Jejunum (tissue), 1 donor: ENCODE results near the genes HMGCS1 and PARP8.

GRCh38 chr5:43068691-43069030 is 28.5 kb upstream of the ANXA2R start:
- PRO-cap, result no peak

DNA sequence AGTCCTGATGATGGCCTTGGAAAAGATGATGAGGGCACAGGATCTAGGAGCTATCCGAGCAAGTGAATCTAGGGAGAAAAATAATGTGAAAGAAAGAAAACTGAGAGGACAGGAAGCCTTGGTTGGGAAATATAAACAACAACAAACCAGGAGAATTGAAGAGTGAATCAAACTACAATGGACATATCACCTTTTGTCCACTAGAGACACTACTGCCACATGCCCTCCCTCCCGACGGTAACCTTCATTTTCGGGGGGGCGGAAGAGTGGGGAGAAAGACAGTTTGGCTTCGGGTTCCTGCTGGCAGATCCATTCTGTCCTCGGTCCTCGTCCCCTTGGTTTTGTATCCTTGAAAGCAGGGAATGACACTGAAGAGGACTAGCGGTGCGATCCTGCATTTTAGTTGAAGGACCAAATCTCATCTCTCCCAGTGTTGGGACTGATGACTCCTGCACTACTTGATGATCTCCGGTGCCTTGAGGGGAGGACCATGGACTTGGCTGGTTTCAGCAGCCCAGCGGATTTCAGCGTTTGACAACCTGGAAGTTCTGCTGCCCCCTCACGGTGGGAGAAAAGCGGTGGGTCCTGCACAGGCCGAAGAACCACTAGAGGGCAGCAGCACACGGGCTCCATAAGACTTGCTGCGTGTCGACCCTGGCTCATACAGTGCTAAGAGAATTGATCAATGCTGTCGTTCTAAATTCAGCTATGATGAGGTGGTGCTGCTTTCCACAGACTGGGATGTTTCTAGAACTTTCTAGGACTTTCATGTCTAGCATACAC is 15.2 kb upstream of the ZNF131 start:
- PRO-cap, result no peak

DNA sequence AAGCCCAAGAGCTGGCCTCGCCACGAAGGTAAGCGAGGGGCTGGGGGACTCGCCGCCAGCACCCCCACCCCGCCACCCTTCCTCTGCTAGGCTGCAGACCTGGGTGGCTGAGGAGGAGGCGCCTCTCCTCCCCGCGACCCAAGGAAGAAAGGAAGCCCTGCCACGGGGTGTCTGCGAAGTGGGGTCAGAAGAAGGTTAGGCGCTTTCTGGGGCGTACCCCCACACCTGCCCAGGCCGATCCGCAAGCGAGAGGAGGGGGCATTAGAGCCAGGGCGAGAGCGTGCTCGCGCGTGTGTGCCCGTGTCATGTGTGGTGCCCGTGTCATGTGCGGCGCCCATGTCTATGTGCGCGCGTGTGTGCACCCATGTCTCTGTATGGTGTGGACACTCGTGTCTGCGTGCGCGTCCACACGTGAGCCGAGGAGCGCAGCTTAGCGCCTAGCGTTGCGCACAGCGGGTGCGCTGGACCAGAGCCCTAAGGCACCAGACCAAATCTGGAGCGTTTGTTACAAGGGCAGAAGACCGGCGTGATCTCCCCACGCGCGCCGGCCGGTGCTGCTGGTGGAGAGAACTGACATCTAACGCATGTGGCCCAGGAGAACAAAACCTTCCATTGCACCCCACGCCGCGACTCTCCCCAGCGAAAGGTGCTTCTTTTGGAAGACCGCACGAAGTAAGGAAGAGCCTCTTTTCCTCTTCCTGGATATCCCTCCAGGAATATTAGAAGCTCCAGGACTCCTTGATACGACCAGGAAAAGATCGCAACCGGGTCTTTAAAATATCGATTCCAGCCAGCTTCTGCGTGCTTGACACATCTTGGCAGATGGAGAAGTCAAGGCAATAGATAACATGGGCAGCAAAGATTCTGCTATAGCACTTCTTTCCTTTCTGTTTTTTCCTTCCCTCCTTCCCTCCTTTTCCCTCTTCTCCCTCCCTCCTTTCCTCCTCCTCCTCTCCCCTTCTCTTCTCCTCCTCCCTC is 648 bp downstream of the NIM1K start:
- PRO-cap, result no peak

DNA sequence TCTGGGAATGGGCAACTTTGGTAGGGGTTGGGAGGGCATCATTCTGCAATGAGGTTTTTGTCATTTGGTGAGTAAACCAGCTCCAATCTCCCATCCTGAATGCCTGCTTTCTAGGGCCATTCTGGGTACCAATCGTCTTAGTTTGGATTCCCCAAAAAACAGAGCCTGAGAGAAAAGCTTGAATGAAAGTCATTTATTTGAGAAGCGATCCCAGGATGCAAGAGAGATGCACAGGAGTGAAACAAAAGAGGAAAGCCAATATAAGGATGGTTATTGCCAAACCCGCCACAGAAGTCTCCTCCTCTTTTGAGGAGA is 26.0 kb downstream of the HMGCS1 start:
- PRO-cap, result no peak

GRCh38 chr5:43309893-43310439 is 3.2 kb downstream of the HMGCS1 start:
- PRO-cap, result no peak

DNA sequence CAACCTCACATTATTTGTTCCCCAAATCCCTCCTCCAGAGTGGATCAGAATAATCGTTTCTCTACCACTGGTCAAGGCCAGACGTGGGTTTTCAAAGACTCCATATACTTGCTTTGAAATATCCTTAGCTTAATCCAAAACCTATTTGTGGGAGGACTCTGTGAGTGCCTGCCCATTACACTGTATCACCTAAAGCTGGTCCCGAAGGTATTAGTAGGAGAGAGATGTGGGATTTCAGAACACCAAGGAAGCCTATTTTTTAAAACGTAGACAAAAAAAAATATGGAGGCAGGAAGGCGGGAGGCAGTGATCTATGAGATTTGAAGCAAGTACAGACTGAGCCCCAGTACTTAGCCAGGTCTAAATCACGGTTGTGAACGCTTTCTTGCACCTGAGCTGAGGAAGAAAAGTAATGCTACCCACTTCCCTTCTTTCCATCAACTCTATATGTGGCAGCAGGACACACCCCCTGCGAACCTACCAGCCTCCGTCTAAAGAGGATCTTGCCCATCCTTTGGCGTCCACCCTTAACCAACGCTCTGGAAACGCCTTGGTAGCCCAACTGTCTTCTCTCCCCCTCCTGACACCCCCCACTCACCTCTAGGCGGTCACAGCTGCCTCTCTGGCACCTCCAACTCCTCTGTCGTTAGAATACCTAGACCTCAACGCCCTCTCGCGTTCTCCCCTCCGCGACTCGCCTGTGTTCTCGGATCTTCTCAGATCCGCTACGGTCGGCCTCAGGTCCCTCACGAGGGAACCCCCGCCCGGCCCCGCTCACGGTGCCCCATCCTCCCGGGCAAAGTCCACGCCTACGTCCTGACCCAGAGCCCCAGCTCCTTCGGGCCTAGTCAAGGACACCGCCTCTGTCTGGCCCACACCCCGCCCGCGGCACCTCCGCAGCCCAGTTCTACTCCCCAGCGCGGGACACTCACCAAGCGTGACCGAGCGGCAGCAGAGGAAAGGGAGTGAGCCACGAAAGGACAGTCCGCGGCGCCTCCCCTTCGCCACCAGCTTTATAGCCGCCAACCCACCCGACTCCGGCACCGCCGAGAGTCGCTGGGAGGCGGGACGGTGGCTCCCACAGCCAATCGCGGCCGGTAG is at the start of gene HMGCS1:
Gene HMGCS1 (minus strand): TSS at position 989 of the 1,101 bp plus-strand sequence.
- PRO-cap, result bidirectional peak, plus-strand start outside the sequence, minus-strand start at position 1,044 of the sequence

DNA sequence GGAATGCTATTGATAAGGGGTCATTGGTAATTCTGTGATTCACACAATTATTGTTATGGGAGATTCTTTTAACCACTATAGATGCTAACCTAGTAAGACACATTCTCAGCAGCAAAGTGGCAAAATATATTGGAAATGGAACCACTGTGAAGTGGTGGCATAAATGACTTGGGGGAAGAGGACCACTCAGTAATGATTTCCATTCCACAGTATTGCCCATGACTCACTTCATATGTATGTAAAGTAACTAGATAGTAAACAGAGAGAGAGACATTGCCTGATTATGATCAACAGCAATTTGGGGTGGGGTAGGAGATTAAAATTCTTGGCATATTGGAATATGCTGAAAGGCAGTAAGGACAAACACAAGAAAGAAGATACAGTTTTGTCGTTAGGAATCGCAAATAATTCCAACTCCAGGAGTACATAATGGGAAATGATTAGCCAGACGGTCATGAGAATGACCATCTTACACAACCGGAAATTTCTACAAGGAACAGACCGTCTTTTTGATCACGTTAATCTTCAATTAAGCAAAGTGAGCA is 1.5 kb upstream of the HMGCS1 start:
- PRO-cap, result no peak

DNA sequence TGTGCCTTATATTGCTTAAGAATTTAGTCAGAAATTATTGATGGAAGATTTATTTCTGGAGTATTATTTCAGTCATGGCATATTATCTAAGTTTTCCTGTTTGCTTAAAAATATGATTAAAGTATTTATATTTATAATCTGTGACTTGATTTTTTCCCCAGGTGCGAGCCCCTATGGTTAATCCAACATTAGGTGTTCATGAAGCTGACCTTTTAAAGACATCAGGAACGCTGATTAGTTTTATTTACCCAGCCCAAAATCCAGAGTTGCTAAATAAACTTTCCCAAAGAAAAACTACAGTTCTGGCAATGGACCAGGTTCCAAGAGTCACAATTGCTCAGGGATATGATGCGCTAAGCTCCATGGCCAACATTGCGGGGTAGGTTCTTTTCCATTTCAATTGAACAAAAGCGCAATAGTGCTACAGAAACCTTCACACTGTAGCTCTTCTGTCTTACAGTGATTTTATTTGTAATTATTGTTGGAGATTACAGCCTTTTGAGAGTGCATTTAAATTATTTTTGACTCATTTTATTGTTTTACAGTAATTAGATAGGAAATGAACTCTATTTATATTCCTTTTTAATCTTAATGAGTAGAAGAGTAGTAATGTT is 12.8 kb downstream of the NNT start:
- PRO-cap, result no peak

DNA sequence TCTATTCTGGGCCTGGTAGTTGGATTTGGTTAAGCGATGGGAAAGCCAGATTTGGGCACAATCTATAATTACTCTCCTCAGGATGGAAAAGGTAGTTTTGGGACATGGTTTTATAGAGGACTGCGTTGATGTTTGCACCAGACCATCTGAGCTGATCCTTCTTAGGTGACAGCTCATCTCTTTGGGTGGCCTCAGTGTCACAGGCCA is 80.8 kb downstream of the NNT start:
- PRO-cap, result no peak

DNA sequence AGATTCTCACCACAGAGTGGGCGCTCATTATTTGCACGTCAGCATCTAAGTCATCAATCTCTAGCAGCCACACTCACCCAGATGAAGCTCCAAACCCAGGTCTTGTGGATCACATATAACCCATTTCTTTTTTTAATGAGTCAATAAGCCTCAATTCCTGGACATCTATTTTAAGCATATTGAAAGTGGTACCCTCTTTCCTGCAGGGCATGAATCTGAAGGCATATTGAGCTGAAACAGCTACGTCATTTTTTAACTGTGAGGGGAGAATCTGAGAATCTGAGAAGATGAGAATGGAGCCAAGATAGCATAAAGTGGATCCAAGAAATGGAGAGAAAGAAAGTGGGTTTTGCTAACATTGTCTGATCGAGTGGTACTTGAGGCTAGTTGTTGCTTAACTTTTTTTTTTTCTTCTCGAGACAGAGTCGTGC is 198.1 kb upstream of the FGF10 start:
- PRO-cap, result unidirectional peak, minus-strand start at position 281 of the sequence

GRCh38 chr5:44813002-44813349 is 4.2 kb downstream of the MRPS30 start:
- PRO-cap, result no peak

- PRO-cap, result no peak
These were observed 497.0 kb upstream of the HCN1 start for GRCh38 chr5:46193222-46193592.

DNA sequence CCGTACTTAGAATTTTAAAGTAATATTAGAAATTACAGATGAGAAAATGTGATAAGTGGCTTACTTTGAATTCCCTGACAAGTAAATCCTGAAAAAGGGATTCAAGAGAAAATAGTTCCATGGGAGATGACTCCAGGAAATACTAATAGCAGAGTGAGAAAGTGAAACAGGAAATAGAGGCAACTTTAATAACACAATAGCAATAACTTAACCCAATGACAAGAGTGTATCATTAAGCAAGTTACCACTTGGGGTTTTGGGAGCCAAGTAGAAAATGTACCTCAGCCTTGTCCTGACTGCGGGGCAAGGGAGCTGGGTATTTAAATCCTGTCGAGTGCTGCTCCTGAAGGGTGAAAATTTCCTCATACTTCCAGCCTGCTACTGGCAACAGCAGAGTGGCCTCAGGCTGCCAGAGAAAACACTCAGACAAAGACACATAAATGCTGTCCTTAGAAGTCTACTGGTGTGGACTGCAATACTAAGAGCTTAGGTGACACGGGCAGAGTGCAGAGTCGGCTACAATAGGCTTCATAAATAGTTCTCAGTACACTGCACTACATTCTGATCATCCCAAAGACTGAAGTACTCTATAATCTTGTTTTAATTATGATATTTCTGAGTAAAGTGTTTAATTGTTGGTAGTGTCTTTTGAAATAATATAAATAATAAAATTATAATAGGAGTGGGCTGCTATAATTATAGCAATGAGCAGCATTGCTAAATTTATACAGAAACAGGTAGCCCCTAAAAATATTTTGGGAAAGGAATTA is 112.5 kb upstream of the EMB start:
- PRO-cap, result no peak

GRCh38 chr5:50666225-50667130 is at the start of gene PARP8:
Gene PARP8, plus strand, starts transcription at chr5:50666637.
- PRO-cap, result bidirectional peak, plus-strand start at chr5:50666967, minus-strand start at chr5:50666887

- PRO-cap, result no peak
These were observed 257.0 kb downstream of the PARP8 start for GRCh38 chr5:50923274-50923908.

DNA sequence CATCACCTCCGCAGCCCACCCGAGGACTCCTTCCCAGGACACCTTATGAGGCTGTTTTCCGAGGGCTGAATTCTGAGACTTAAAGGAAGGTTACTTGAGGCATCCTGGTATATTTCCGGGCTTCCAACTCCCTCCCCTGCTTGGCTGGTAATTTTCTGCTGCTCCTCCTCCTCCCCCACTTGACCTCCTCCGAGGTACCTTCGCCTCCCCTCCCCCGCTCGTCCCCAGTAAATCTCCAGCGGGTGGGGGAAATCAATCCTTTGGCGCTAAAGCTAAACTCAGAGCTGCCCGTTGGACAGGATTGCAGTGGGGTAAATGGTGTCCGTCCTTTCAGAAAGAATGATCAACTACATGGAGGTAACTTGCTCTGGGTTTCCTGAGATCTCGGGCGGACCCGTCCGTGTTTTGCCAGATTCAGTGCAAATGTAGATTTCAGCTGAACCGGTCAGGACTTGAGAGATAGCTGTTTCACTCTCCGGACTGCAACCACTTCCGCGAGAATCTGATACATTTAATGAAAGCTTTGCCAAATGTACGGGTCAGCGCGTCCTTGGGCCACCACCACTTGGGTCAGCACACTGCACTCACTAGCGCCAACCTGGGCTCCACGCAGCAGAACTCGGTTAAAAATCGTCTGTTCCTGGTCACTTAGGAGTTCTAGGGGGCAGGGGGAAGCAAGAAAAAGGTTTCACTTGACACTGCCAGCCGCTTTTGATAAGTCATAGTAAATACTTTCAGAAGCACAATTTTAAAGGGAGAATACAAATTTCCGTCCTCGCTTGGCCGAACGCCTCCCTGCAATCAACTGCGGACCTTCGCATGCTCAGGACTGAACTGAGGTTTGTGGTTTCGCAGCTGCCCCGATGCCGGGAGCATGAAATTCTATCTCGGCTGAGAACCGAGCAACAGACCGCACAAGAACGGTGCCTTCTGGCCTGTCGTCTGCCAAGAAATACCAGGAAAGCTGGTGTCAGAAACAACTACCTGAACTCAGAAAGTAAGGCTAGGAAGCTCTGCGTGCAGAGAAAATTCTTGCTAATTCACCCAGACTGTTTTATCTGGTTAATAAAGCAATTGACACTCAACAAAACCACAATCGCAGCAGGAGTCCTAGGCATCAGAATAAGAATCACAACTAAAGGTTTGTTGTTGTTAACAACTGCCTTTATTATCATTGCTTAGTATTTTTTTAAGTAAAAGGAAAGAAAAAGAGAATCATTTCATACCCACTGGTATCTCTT is 4.4 kb upstream of the ISL1 start:
- PRO-cap, result no peak

DNA sequence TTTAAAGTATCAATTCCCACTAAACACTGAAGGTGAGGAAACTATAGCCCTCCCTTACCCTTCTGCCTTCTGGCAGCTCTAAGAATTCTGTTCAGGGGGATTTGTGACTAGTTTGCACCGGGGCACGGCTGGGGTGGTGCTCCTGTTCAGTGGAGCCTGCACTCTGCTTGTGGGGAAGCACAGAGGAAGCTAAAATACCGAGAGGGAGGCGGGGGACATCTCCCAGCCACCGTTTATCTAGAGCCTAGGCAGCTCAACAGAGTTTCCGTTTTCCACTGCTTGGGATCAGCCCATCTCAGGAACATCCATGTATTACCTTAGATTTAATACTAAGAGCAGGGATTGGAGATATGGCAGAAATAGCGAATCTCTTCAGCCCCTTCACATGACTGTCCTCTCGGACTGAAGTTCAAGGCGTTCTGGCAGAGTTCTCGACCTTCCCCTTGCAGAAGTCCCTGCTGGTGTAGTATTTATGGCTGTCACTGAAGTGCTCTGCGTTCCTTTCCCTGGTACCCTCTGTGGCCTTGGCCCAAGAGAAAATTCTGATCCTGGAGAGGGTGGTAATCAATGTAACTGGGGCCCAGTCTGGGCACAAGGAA is 5.5 kb downstream of the ISL1 start:
- PRO-cap, result no peak

GRCh38 chr5:52742855-52743408 is 44.8 kb upstream of the ITGA1 start:
- PRO-cap, result no peak

DNA sequence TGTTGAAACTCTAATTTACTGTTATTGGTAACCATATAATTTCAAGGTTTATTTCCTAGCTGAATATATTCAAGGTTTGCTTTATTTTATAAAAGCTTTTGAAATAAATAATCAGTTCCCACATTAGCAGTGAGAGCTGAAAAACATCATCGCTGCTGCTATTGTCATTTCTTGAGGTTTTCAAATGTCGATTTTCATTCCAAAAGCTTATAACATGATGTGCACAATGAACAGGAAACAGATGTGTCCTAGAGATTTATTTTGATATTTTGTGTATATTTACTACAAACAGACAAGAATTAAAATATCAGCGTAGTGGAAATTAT is 10.6 kb upstream of the ITGA1 start:
- PRO-cap, result no peak

DNA sequence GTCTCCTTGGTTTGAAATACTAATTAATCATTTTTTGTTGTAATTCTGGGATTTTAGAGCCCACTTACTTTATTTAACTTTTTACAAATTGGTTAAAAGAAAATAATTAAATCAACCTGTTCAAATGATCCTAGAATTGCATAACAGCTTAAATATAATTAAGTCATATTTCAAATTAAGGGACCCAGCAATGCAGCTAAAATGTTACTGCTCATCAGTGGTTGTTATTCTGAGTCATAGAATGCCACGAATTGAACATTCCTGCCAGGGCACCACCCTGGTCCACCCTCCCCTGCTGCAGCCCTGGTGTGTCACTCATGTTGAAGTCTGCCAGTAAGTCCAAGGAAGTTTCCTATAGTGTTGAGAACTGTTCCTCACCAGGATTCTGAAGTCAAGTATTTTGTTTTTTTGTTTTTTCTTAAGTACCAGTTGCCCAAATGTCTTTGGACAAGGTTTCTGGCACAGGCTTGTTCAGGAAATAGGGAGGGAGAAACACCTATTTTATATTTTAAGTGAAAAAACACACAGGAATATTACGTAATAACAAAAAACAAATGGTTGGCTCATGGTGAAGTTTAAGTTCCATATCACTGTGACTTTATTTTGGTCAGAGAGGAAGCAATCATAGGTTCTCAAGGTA is 4.4 kb upstream of the ITGA1 start:
- PRO-cap, result no peak